ENCODE measurements around a stretch of chr4.

DNA sequence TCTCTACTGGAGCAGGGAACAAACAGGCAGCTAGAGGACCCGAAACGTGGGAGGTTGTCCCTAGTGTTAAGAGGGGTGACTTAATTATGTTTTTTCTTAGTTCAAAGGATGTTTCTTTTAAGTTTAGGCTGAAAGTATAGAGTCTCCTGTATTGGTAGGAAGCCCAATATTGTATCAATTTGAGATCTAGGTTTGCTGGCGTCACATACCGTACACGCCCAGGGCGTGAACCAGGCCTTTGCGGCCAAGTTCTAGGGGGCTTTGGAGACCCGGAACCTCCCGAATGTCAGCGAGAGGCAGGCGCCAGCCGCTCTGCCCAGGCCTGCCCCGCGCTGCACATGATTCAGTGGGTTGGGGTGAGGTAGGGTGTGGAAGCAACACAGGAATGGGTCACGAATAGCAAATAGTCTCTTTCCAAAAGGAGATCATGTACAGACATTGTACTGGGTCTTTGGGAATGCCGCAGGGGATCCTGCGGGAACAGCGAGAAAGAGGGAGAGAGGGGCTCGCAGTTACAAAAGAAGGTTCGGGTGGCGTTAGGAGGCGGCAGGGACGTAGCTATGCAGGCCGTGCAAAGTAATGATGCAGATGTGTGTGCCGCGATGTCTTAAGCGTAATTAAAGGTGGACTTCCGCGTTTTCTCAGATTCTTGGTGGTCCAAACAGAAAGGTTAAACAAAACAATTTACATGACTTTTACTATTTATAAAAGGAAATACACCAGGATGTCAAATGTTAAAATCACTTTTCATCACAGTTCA lies 195.8 kb upstream of the FAT1 start:
- PRO-cap = no peak

DNA sequence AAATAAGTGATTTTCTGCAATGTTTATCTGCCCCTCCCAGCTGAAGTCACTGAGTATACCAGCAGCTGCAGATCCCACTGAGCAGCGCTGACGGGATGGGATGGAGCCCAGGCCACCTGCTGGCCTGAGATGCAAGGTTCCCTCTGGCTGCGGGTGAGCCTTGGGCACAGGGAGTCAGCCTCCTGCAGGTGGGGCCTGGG lies 223.0 kb upstream of the FAT1 start:
- PRO-cap = no peak

- PRO-cap = no peak
Observed at GRCh38 chr4:187194837-187195313, 471.2 kb upstream of the FAT1 start.

DNA sequence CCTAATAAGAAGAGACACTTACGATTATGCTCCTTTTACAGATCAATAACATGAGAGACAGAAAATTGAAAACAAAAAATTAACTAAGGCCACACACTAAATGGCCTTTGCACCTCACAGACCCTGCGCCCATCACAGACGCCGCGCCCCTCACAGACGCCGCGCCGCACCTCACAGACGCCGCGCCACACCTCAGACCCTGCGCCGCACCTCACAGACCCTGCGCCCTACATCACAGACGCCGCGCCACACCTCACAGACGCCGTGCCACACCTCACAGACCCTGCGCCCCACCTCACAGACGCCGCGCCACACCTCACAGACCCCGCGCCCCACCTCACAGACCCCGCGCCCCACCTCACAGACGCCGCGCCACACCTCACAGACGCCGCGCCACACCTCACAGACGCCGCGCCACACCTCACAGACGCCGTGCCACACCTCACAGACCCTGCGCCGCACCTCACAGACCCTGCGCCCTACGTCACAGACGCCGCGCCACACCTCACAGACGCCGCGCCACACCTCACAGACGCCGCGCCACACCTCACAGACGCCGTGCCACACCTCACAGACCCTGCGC lies 657.3 kb downstream of the TRIML1 start:
- PRO-cap = no peak

- PRO-cap = no peak
Observed at GRCh38 chr4:188960198-188960668, 821.0 kb downstream of the TRIML1 start.

DNA sequence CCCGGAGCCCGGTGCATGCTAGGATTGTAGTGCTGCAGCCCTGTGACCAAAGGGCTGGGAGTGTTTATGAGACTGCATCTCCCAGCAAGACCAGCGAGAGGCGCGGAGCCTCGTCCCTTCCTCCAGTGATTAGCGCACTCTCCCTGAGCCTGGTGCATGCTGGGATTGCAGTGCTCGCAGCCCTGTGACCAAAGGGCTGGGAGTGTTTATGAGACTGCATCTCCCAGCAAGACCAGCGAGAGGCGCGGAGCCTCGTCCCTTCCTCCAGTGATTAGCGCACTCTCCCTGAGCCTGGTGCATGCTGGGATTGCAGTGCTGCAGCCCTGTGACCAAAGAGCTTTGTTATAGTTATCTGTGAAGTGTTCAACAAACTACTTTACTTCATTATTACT lies 22.7 kb upstream of the FRG2 start:
- PRO-cap = no peak

DNA sequence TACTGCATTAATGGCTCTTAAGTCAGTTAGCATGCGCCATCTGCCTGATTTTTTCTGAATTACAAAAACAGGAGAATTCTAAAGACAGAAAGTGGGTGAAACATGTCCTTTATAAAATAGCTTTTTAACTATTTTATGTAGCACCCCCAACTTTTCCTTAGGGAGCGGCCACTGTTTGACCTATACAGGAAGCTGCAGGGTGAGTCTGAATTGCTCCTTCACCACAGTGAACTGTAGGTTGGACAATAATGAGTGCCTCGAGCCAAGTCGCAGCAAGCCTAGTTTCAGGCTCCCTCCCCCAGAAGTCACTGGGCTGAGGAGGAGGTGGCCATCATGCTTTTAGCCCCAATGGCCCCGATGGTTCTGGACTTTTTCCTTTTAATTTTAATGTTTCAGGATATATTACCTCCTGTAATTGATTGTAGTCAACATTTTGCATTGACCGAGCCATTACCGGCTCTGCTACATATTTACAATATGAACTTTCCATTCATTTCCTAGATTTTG lies 62.2 kb upstream of the DUX4 start:
- PRO-cap = no peak